Vagina (tissue), 1 donor: ENCODE results near the gene ZNF300.

DNA sequence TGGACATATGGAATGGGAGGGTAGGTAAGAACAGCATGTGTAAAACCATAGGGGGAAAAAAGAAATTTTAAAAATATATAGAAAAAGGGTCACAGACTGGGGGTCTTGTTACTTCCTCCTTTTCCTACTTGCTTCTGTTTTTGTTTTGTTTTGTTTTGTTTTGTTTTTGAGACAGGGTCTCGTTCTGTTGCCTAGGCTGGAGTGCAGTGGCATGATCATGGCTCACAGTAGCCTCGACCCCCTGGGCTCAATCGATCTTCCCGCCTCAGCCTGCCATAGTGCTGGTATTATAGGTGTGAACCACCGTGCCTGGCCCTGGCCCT lies 44.4 kb downstream of the NDST1 start:
- PRO-cap, result no peak
- RAMPAGE, long total RNA, result no peak

DNA sequence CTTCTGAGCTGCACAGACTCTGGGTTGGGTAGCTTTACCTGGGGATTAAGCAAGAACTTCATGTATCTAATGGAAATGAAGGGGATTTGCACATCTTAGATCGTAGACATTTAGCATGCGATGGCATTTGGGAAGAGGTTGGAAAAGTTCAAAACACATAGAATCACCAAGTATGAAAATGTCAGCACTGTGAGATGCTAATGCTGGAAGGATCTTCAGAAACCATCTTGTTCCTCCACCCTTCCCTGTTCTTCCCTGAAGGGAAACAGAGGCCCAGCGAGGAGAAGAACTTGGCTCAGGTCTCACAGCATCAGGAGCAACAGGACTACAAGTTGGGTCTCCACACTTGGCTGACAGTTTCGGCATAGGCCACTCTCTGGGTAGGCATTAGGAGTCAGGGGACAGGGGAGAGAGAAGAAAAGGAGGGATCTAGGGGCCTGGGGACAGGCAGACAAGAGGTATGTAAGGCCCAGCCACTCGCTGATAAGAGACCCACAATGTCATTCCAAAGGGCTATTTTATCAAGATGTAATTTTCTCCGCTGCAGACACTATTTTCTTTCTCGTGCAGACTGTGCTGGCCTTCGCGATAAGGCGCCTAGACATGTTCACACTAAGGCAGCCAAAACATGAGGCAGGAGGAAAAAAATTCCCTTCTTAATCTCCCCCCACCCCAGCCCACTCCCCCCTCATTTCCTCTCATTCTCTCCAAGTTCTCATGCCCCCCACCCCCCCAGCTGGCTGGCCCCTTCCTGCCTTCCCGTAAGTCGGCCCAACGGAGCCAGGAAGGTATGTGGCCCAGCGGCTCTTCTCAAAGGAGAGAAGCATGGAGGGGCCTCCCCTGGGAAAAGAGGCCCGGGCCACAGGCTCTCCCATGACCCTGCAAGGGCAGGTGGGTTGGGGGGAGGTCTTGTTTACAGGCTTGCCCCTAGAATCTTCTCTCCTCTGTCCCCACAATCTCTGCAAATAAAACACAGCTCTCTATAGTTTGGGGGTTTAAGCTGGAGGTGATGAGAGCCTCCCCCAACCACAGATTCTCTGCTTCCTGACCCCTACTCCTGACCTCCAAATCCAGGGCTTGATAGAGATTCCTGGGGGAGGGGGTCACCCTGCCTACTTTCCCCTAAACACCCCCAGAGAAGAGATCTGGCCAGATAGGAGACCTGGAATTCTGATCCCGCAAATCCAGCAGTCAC lies 44.9 kb upstream of the SYNPO start:
- PRO-cap, result no peak
- RAMPAGE, long total RNA, result no peak

- PRO-cap, result no peak
- RAMPAGE, long total RNA, result no peak
Measured at GRCh38 chr5:150604464-150605142, 35.9 kb upstream of the SYNPO start.

GRCh38 chr5:150610231-150610713 lies 30.2 kb upstream of the SYNPO start:
- PRO-cap, result no peak
- RAMPAGE, long total RNA, result no peak

GRCh38 chr5:150617014-150617396 lies 23.5 kb upstream of the SYNPO start:
- PRO-cap, result no peak
- RAMPAGE, long total RNA, result no peak

- PRO-cap, result bidirectional peak, plus-strand start at chr5:150672085, minus-strand start at chr5:150672040; bidirectional peak, plus-strand start at chr5:150672630, minus-strand start at chr5:150672486
- RAMPAGE, long total RNA, result no peak
Measured at GRCh38 chr5:150671916-150673114, 11.3 kb downstream of the MYOZ3 start.

GRCh38 chr5:150846628-150847059 lies 323 bp downstream of the IRGM start:
- PRO-cap, result no peak
- RAMPAGE, long total RNA, result no peak

DNA sequence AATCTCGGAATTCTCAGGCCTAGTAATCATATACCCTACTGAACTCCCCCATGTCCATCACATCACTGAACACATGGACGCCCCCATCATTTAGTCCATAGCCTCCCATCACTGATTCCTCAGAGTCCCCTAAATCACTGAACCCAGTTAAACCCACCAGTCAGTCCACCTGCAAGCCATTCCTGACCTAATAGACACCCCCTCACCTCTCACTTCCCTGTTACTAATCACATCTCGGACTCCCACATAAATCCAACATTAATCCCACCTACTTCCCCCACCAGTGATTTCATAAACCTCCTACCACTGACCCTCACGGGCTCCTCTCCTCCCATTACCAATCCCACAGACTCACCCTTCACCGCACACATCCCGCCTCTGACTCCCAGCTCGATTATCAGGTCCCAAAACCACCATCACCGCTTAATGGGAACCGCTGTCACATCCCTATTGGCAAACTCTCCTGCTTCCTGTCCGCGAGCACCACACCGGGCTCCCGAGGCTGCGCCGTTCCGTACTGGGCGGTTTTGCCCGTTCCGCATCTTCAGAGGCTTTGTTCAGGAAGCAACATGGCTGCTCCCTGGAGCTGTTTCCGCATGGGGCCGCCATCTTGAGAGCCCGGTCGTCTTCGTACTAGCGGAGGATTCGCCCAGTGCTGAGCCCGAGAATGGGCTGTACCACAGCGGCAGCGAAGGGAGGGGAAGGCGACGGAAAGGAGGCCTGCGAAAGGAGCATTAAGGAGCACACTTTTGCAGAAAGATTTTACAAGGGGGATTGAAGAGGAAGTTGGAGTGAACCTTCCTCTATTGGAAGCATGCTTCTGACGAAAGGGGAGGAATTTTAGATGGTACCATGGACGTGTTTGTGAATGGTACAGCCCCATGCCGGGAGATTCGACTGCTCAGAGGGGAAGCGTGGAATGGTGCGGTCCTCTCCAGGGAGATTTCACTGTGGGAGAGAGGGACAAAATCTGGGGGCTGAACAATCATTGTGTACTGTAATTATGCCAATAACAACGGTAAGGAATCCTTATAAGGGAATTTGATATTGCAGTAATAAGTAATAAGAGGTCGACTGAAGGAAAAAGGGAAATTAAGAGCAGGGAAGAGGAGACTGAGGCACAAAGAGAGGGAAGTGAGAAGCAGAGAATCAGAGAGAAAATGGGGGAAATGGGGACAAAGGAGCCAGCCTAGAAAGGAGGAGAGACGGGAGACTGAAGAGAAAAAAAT lies at the start of gene ZNF300:
ZNF300 (minus strand) TSS at position 632 of the 1,229 bp plus-strand sequence.
- PRO-cap, result unidirectional peak, minus-strand start at position 519 of the sequence; unidirectional peak, minus-strand start at position 630 of the sequence
- RAMPAGE, long total RNA, result start-site peak on the minus strand centred at position 482 of the sequence, 83 bp wide, 122 reads

DNA sequence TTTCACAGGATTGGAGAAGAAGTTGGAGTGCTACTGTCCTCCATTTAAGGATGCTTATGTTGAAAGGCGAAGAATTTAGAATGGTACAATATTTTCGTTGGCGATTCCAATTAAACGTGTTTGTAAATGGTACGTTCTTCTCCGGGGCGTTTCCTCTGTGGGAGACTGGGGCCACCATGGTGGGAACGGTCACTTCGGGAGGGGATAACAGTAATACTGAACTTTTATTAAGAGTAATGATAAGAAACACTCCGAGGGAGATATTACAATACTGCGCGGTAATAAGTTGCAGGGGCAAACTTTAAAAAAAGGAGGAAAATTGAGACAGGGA lies 41.9 kb upstream of the ZNF300 start:
- PRO-cap, result bidirectional peak, plus-strand start at position 160 of the sequence, minus-strand start outside the sequence
- RAMPAGE, long total RNA, result no peak

- PRO-cap, result no peak
- RAMPAGE, long total RNA, result no peak
Measured at GRCh38 chr5:151023254-151024082, 3.1 kb downstream of the GPX3 start.

DNA sequence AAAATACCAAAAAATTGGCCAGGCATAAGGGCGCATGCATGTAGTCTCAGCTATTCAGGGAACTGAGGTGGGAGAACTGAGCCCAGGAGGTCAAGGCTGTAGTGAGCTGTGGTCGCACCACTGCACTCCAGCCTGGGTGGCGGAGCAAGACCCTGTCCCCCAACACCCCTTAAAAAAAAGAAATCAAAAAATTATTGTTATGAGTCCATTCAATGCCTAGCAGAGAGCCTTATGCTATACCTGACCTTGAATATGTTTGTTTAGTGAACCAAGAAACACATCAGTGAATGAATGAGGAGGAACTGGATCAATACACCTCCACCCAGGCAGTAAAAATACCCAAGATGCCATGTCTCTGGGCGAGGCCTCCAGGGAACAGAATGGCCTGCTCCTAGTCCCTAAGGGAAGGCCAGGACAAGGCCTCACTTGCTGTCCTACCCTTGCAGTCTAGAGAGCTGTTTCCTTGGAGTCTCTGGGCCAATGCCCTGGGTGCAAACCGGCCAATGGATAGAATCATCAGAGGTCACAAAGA lies 26.2 kb downstream of the TNIP1 start:
- PRO-cap, result no peak
- RAMPAGE, long total RNA, result no peak

GRCh38 chr5:151085267-151086578 lies 4.9 kb upstream of the TNIP1 start:
- PRO-cap, result bidirectional peak, plus-strand start at chr5:151086050, minus-strand start at chr5:151085880
- RAMPAGE, long total RNA, result no peak

DNA sequence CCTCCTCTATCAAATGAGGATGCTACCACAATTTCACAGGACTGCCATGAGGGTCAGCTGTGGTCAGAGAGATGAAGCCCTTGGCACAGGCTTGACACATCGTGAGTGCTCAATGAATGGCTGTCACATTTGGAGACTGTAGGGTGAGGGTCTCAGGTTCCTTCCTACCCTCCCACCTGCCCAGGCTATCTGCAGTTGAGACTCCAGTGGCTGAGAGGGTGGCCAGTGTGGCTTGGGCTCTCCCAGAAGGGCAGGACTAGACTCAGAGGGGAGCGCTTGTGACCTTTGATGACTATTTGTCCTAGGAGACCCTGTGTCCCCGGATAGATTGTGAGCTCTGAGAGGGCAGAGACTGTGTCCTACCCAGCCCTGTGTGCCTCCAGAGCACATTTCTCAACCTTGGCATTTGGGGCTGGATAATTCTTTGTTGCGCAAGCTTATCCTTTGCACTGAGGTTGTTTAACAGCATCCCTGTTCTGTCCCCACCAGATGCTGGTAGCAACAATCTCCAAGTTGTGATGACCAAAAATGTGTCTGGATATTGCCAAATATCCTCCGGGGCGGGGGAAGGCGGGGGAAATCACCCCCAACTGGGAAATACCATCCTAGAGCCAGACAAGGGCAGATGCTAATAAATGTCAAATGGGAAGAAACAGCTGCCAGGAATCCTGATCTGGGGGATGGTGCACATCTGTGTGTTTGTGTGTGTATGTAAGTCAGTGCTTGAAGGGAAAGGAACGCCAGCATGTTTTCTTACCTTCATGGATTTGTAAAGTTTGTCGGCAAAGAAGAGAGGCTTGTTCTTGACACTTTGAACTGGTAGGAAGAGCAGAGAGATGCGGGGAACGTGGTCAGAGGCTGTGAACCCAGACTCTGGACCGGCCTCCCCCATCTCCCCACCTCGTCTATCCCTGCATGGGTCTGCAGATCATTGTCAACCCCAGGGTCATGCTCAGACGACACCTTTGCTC lies 23.9 kb upstream of the TNIP1 start:
- PRO-cap, result unidirectional peak, minus-strand start at position 339 of the sequence; unidirectional peak, minus-strand start at position 395 of the sequence; unidirectional peak, plus-strand start at position 719 of the sequence
- RAMPAGE, long total RNA, result no peak

- PRO-cap, result no peak
- RAMPAGE, long total RNA, result no peak
Measured at GRCh38 chr5:151106830-151107638, 26.2 kb upstream of the TNIP1 start.

DNA sequence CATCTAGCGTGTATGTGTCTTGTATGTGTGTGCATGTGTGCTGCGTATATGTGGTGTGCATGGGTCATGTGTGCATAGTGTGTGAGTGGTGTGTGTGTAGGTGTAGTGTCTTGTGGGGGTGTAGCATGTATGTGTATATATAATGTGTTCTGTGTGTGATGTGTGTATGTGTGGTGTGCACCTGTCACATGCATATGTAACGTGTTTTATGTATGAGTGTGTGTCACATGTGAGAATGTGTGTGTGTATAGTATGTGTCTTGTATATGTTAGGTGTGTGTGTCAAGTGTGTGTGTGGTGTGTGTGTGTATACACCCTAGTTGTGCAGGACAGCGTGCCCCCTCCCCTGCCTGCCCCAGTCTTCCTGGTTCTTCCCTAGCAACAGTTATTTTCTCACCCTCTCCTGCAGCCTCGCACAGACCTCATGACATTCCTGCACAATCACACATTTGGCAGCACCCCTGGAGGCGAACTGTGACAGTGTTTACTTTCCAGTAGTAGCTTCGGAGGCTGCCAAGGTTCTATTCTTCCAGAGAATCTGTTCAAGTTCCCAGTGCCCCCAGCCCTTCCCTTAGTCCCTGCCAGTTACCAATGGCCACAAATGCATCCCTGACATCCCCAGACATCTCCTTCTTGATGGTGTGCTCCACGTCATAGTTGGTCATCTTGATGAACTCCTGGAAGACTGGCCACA lies 27.2 kb upstream of the TNIP1 start:
- PRO-cap, result no peak
- RAMPAGE, long total RNA, result no peak

GRCh38 chr5:151124102-151124709 lies 33.4 kb downstream of the ANXA6 start:
- PRO-cap, result no peak
- RAMPAGE, long total RNA, result no peak

GRCh38 chr5:151169233-151169831 lies 11.8 kb upstream of the ANXA6 start:
- PRO-cap, result no peak
- RAMPAGE, long total RNA, result start-site peak on the minus strand at chr5:151169425-151169529, 6 reads; start-site peak on the minus strand at chr5:151169656-151169755, 5 reads

- PRO-cap, result no peak
- RAMPAGE, long total RNA, result no peak
Measured at GRCh38 chr5:151215174-151215702, 8.7 kb downstream of the CCDC69 start.

GRCh38 chr5:151253590-151254132 lies 676 bp downstream of the GM2A start:
- PRO-cap, result no peak
- RAMPAGE, long total RNA, result no peak

DNA sequence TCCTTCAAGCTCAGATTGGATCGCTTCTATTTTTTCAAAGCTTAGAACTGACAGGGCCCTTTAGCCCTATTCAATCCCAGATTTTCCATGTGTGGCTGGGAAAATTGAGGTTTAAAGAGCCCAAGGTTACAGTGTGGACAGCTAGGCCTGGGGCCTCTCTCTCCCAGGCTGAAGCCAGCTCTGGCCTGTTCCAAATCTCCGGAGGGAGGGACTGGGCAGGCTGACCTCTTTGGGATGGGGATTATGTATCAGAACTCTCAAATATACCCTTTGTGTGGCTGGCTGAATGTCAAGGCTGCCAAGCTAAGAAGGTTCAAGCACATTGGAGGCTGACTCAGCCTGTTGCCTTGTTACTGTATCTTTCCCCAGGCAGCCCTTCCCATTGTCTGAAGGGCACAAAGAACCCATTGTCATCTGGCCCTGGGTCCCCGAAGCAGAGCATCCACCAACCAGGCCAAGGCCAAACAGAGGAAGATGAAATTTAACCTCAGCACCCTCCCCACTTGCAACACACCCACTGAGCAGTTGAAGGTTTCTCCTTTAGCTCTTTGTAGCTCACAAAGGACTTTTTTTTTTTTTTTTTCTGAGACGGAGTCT lies 7.3 kb upstream of the SPARC start:
- PRO-cap, result no peak
- RAMPAGE, long total RNA, result no peak